Mesenchymal stem cell of adipose (primary cell): ENCODE measurements around the gene SFMBT2.

DNA sequence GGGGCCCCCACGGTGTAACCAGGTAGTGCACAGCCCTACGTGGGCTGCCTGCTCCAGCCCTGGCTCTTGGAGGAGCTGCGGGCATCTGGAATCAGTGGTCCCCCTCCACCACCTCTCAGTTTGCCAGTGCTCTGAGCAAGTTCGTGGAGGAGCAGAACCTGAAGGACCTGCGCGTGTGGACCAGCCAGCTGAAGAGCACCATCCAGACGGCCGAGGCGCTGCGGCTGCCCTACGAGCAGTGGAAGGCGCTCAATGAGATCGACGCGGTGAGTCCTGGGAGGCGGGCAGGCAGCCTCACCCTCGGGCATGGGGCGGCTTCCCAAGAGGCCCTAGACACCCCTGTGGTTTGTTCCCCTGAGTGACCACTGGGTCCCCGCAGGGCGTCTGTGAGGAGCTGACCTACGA is 18.5 kb downstream of the PFKFB3 start:
- CAGE, long polyA plus RNA: no peak

DNA sequence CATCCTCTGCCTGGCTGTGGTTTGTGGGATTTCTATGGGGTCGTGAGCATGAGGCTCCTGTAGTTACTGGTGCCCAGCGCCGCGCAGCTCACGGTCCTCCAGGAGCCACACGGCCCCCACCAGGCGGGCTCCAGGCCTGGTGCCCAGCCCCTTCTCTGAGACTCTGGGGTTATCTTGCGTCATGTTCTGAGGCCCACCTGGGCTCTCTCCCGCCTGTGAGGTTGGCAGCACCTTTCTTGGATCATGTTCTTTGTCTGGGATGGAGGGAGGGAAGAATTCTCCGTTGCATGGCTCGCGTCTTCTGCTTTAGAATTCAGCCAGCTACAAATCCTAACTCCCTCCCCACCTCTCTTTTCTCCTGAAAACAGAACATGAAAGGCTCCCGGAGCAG is 29.8 kb downstream of the PFKFB3 start:
- CAGE, long polyA plus RNA: no peak

- CAGE, long polyA plus RNA: no peak
Measured at GRCh38 chr10:6794810-6795305, 214.8 kb upstream of the PRKCQ start.

DNA sequence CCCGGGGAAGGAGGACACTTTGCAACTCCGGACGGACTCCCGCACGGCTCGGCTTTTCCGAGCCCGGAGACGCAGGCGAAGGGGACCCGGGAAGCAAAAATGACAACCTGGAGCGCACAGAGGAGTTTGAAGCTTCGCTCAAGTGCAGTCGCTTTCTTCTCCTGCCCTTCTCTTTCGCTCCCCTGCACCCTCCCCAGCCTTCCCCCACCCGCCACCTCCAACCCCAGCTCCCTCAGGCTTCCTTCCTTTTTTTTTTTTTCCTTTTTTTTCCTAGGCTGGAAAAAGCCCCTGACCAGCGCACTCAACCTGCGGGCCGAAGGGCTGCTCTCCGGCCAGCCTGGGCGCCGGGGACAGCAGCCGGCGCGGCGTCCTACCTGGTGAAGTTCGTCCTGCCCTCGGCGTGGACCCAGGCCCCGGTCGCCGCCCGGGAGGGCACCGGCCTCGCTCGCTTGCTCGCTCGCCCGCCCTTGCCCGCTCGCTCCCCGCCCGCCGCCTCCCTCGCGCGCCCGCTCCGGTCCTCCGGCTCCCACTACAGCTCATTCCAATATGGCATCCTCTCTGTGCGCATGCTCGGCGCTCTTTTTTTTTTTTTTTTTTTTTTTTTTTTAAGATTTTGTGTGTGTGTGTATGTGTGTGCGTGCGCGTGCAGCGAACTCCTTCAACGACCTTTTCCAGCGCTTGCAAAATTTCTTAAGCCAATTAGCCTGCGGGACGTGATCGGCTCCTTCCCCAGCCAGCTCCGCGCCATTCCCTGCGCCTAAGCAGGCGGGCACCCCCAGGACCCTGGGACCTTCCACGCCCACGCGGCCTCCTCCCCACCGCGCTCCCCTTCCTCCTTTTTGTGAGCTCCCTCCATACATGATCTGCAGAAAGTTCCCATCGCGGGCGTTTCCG is at the start of gene SFMBT2:
Gene SFMBT2, minus strand, starts transcription at position 548 of the 894 bp plus-strand sequence.
- CAGE, long polyA plus RNA: no peak

- CAGE, long polyA plus RNA: no peak
Measured at GRCh38 chr10:7541066-7542292, 125.3 kb downstream of the ITIH5 start.

- CAGE, long polyA plus RNA: no peak
Measured at GRCh38 chr10:7665471-7666417, 1.0 kb downstream of the ITIH5 start.

GRCh38 chr10:7789349-7789789 is 1.4 kb downstream of the ATP5F1C start:
- CAGE, long polyA plus RNA: no peak

GRCh38 chr10:7854751-7855710 is 36.7 kb downstream of the TAF3 start:
- CAGE, long polyA plus RNA: no peak

DNA sequence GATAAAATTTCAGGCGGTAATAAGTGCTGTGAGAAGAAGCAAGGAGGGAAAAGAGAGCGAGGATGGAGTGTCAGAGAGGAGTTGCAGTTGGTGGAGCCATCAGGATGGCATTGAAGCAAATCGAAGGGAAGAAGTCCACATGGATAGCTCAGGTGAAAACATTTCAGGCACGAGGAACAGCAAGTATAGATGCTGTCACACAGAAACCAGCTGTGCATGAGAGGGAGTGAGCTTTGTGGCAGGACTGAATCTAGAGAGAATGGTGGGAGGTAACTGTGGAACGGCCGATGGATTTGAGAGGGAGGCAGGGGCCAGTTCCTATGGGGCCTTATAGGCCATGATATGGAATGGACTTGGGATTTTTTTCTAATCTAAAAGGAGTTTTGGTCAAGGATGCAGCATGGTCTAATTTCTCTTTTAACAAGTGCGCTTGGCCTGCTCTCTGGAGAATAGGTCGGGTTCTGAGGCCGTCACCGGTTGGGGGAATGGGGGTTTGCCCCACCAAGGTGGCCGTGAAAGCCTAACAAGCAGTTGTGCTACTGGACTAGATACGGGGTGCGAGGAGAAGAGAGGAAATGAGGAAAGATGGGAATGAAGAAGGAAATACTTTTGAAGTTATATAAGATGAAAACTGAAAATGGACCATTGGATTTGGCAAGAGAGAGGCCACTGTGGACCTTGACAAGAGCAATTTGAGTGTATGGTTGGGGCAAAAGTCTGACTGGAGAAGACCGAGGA is 99.0 kb downstream of the TAF3 start:
- CAGE, long polyA plus RNA: no peak

DNA sequence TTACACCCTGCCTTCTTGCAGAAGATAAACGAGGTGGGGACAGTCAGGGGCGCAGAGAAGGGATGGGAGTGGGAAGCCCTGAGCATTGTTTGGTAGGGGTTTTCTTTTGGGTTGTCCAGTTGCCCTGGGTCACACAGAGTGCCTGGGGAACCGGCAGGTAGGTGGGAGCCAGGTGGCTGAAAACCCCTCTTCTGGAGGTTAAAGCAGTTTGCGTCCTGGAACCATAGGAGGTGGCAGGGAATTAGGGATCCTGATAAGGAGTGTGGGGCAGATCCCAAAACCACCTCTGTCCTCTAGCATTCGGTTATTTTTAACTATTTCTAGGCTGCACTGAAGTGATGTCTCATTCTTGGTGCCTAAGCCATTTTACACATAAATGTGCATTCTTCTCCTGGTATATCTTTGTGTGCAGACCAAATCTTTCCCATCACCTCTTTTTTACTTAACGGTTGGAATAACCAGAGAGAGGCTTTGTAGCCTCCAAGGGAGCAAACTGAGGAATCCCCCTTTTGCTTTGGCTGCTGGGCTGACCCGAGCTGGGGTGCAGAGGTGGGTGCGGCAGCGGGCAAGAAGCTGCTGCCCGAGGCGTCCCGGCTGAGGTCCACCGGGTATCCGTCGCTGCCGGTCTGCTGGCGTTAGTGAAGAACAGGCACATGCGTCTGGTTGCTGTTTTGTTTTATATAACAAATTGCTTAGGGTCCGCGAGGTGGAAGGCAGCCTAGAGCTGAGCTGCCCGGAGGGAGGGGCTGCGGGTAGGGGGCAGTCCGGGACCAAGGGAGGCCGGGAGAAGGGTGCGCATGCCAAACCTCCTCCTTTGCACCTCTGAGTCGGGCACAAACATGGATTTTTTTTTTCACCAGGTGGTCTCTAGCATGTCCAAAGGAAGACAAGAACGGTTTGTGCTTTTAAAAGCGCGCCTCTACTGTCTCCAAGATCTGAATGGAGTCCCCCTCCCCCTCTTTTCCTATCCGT is 7.1 kb upstream of the GATA3 start:
- CAGE, long polyA plus RNA: no peak

GRCh38 chr10:8051688-8052332 is 2.7 kb upstream of the GATA3 start:
- CAGE, long polyA plus RNA: no peak

DNA sequence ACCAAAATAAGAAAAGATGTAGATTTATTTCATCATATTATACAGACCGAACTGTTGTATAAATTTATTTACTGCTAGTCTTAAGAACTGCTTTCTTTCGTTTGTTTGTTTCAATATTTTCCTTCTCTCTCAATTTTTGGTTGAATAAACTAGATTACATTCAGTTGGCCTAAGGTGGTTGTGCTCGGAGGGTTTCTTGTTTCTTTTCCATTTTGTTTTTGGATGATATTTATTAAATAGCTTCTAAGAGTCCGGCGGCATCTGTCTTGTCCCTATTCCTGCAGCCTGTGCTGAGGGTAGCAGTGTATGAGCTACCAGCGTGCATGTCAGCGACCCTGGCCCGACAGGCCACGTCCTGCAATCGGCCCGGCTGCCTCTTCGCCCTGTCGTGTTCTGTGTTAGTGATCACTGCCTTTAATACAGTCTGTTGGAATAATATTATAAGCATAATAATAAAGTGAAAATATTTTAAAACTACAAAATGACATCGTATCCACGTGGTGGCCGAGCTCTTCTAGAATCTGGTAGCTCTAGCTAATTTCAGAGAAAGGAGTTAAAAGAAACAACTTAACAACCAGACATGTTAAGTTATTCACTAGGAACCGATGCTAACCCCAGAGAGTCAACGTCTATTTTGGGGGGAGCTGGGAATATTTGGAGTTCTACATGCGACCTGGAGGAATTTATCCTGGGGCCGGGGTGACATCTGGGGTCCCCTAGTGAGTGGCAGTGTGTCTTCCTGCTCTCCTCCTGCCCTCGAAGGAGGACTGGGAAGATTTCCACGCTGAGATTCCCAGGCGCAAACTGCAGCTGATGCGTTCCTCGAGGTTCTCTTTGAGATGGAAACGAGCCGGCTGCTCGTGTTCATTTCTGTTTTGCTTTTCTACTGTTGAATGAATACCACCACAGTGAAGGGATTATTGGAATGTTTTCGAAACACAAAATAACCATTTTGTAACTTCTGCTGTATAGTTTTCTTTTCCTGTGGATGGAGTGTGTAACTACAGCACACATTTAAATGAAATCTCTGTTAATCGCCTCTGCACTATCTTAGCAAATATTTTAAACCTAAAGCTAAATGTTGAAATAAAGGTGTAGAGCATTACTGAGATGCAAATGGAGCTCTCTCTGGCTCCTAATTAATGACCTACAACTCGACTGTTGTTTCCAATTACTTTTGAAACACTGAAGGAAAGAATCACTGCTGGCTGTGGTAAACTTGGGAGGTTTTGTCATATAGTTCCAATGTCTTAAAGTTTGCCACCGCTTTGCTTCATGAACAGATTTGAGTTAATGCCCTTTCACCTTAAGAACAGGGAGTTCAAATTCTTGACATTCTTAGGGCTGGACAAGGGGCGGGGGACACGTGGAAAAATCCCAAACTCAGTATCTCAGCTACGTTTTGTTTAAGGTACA is 20.7 kb downstream of the GATA3 start:
- CAGE, long polyA plus RNA: no peak

GRCh38 chr10:8331034-8331935 is 276.8 kb downstream of the GATA3 start:
- CAGE, long polyA plus RNA: no peak

DNA sequence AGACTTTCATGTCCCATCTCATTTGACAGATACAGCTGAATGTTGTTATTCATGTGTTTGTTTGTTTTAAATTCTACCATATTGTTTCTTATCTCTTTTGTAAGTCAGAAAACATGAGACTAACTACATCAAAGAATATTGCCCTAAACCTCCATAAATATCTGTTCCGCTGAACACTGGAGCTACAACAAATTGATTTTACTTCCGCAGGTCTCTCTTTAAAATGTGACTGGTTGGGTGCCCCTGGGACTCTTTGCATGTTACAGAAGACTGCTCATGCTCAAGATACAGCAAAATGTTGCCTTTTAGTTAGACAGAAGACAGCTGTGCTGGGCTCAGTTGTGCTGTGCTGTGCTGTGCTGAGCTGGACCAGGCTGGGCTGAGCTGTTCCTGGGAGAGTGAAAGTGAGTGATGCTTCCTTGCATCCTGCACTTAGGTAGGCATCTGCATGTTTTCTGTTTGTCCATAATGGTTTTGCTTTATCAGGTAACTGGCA is 972.8 kb upstream of the CELF2 start:
- CAGE, long polyA plus RNA: no peak

- CAGE, long polyA plus RNA: no peak
Measured at GRCh38 chr10:10213164-10213961, 804.3 kb upstream of the CELF2 start.

GRCh38 chr10:10830392-10830771 is 187.3 kb upstream of the CELF2 start:
- CAGE, long polyA plus RNA: no peak

GRCh38 chr10:10845045-10845605 is 172.5 kb upstream of the CELF2 start:
- CAGE, long polyA plus RNA: no peak

DNA sequence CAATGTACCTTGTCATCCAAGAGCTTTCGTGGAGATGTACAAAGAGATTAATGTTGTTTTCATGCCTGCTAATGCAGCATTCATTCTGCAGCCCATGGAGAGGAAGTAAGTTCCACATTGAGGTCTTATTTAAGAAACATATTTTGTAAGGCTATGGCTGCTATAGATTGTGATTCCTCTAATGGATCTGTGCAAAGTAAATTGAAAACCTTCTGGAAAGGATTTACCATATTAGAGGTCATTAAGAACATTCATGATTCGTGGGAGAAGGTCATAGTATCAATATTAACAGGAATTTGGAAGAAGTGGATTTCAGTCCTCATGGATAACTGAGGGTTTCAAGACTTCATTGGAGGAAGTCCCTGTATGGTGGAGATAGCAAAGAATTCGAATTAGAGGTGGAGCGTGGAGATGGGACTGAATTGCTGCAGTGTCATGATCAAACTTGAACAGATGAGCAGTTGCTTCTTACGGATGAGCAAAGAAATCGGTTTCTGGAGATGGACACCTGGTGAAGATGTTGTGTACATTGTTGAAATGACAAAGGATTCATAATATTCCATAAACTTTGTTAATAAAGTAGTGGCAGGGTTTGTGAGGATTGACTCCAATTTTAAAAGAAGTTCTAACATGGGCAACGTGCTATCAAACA is 44.6 kb downstream of the CELF2 start:
- CAGE, long polyA plus RNA: no peak

- CAGE, long polyA plus RNA: no peak
Measured at GRCh38 chr10:11150059-11150915, 132.6 kb downstream of the CELF2 start.

DNA sequence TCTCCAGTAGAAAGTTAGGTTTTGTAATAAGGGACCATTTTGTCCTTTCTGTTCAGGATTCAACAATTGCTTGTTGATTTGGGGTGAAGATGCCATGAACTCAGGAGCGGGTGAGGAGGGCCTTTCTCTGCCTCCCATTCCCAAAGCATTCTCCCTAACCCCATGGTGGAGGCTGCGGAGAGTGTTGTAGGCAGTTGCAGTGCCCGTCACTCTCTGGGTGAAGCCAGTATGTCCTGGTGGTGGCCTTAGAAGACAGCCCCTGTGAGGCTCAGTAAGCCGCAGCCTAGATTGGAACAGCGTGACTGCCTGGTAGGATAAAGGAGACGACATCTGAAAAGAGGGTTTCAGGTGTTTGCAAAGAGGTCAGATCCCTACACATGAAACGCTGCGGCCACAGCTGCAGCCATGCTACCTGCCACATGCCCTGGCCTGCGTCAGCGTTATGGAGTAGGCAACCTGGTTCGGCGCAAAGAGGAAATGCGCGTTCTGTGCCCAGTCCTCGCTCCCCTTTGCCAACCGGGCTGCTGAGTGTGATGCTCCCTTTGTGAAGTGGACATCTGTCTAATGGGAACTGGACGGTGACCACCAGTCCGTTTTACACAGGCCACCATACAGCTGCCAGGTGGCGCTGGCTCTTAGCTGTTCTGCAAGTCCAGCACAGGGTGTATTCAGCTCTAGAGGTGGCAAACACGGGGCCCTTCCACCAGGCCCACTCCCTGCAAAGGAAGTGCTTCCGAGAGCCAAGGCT is 160.2 kb downstream of the CELF2 start:
- CAGE, long polyA plus RNA: no peak